Measurements from ENCODE around the genes ARHGAP19, ANKRD2 and C10orf62.

DNA sequence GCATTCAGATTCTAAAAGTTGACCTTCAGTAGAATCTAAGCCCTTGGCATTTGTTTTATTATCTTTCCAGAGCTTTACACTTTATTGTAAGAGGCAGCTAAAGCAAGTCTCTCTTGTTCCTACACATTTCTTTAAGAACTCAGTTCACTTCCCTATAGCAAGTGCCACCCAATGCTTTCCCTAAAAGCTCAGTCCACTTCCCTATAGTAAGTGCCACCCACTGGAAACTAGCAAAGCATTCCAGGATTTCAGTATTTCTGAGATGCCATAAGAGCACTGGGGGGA is 403 bp downstream of the BLNK start:
- PRO-cap, 3 experiments, result no peak in any of the 3 experiments
- RAMPAGE, long total RNA, result no peak

- PRO-cap, 3 experiments, result no peak in any of the 3 experiments
- RAMPAGE, long total RNA, result no peak
- RRBS, 2 experiments, result no CpG with 5 or more reads among the region's 8 CpGs
Measured at GRCh38 chr10:96272230-96273037, 1.1 kb upstream of the BLNK start.

DNA sequence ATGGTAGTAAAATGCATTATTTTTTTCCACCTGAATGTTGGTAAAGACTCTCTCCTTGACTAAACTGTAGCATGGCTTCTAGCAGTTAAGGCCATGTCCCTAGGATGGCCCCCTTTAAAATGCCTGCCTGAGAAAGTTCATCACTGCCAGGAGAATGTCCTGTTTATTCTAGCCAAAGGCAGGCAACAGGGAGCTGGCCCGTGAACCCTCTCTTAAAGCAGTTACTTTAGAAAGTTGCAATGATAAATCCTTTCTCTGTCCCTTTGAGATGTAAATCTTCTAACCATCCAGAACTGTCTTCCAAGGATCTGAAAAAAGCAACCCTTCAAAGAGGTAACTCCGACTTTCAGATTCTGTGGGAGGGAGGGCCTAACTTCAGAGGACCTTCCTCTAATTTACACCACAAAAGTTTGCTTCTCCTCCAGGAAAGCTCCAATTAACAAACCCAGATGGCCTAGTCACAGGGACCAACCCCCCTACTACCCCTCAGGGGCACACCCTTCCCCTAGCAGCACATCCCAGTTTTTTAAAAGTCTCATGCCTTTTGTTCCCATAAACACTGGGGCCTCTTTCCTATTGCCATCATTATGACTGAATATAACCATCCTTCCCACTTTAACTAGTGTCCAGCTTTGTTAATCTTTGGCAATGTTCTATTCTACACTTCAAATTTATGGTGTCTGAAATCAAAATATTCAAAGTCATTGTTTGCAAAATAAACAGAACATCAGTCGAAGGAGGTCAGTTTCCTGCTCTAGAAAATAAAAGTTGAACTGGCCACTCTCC is 5.6 kb downstream of the DNTT start:
- PRO-cap, 3 experiments, result no peak in any of the 3 experiments
- RAMPAGE, long total RNA, result no peak
- RRBS, 2 experiments, result no CpG with 5 or more reads among the region's 3 CpGs

DNA sequence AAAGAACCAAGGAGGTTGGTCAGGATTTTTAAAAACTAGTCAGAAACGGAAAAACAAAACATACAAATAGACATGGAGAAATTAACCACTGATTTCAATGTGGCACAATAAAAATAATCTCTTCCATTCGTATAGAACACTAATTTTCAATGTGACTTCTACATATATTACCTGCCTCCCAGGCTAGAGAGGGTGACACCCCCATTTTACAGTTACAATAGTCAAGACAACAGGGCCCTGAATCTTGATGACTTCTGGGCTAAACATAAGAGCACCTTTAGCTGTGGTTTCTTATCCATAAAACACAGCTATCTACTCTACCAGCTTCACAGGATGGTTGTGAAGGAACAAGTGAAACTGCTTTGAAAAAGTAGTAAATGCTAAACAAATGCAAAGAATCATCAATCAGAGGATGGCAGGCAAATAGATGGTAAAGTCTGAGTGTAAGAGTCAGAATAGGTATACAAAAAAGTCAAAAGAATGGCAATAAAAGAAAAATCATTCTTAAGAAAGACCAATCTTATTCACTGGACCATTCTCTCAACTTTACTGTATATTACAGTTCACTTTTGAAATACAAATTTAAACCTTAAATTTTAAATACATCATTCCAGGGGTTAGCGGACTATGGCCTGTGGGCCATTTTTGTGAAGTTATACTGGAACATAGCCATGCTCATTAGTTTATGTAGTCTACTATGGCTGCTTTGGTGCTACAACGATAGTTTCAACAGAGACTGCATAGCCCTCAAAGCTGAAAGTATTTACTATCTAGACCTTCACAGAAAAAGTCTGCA is 3.7 kb upstream of the TLL2 start:
- PRO-cap, 3 experiments, result no peak in any of the 3 experiments
- RAMPAGE, long total RNA, result no peak
- RRBS, 2 experiments, result no CpG with 5 or more reads among the region's 4 CpGs

DNA sequence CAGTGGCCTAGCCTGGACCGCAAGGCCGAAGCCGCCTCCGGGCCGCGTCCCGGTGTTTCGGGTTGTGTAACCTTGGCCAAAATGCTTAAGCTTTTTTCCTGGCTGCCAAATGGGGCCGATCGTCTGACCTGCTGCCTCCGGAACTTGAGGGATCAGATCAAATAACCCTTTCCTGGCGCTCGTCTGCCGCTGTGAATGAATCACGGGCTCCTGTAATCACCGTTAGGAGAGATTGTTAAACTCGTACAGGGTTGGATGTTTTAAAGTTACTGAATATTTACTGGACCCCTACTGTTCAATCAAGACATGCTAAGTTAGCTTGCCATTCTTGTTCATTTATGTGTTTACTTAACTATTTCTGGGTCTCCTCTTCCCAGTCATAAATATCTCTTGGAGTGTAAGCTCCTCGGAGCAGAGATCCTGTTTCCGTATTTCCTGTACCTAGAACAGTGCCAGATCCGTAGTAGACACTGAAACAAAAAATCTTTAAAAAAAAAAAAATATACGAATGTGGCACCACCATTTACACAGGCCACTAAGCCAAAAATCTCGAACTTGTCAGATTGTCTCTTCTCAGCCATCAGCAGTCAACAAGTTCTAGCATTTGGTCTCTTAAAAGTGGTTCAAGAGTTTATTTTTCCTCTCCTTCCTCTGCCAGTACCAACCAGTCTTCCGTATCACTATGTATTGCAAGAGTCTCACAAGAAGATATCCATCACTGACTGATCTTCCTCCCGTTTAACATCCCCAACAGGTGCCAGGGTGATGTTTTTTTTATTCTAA is 627 bp upstream of the TM9SF3 start:
- PRO-cap, 3 experiments, result peak in 3 of 3 experiments; most common plus-strand start position 172 of the sequence (in 1); most common minus-strand start position 83 of the sequence (in 1)
- RAMPAGE, long total RNA, result no peak
- RRBS, 2 experiments, result 1 to 2% methylated on average over 9 of the region's 24 CpGs

DNA sequence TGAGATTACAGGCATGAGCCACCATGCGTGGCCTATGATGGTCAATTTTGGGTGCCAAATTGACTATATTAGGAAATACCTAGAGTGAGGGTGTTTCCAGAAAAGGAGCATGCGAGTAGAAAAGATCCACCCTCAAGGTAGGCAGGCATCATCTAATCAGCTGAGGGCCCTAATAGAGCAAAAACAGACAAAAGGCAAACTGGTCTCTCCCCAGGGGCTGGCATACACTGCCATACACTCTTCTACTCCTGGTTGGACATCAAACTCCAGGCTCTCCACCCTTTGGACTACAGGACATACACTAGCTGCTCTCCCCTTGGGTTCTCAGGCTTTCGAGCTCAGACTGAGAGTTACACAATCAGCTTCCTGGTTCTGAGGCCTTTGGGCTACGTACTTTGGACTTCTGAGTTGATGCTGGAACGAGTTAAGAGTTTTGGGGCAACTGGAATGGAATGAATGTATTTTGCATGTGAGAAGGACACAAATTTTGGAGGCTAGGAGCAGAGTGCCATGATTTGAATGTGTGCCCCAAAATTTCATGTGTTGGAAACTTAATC is 50.9 kb upstream of the TM9SF3 start:
- PRO-cap, 3 experiments, result no peak in any of the 3 experiments
- RAMPAGE, long total RNA, result no peak
- RRBS, 2 experiments, result no CpG with 5 or more reads among the region's 5 CpGs

- PRO-cap, 3 experiments, result no peak in any of the 3 experiments
- RAMPAGE, long total RNA, result no peak
- RRBS, 2 experiments, result no CpG with 5 or more reads among the region's 10 CpGs
Measured at GRCh38 chr10:96646524-96647329, 59.9 kb upstream of the TM9SF3 start.

- PRO-cap, 3 experiments, result no peak in any of the 3 experiments
- RAMPAGE, long total RNA, result no peak
- RRBS, 2 experiments, result no CpG with 5 or more reads among the region's 6 CpGs
Measured at GRCh38 chr10:96664421-96665149, 55.7 kb downstream of the PIK3AP1 start.

- PRO-cap, 3 experiments, result no peak in any of the 3 experiments
- RAMPAGE, long total RNA, result no peak
- RRBS, 2 experiments, result no CpG with 5 or more reads among the region's 36 CpGs
Measured at GRCh38 chr10:96719116-96720344, 784 bp downstream of the PIK3AP1 start.

GRCh38 chr10:96740664-96741405 is 20.5 kb upstream of the PIK3AP1 start:
- PRO-cap, 3 experiments, result no peak in any of the 3 experiments
- RAMPAGE, long total RNA, result no peak
- RRBS, 2 experiments, result no CpG with 5 or more reads among the region's 9 CpGs

GRCh38 chr10:97016846-97017064 is 169.0 kb downstream of the SLIT1 start:
- PRO-cap, 3 experiments, result no peak in any of the 3 experiments
- RAMPAGE, long total RNA, result no peak
- RRBS, 2 experiments, result no CpG with 5 or more reads among the region's 3 CpGs

GRCh38 chr10:97291775-97292059 is 720 bp downstream of the ARHGAP19 start:
- PRO-cap, 3 experiments, result no peak in any of the 3 experiments
- RAMPAGE, long total RNA, result no peak
- RRBS, 2 experiments, result no CpG with 5 or more reads among the region's 5 CpGs

DNA sequence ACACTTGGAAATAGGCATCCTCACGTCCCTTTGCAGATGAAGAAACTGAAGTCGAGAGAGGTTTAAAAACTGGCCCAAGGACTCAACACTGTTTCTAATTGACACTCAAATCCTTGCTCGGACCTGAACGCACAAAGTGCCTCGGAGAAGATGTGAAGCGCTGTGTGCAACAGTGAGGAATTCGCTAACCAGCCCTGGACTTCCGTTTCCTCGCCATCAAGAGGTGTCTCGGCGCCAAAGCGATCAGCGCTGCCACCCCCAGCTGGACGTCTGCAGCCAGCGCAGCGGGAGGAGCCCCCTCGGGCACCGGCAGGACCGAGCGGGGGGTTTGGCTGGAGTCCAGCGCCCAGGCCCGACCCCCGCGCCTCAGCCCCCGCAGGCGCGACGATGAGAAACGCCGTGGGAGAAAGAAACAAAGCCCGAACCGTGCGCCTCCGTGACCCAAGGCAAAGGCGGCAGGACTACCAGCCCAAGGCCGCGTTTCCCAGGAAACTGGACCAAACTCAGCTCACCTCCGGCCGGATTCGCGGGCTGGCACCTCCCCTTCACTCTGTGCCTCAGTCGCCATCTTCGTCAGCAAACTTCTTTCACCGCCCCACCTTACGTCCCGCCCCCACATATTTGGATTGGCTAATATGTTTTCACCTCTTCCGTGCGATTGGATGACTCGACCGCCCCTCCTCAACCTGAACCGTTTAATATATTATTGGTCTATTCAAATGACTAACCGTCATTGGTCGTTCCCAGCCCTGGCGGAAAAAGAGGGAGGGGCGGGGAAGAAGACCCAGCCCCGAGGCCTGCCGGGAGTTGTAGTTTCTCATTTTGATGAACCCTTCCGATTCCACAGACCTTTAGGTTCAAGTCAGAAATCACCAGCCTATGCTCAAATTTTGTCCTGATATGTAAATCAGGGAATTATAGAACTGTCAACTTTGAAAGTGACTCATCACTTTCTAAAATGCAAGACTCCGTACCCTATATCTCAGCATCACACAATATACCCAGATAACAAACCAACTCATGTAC is at the start of gene ARHGAP19:
TSS of gene ARHGAP19 (minus strand) at position 578 of the 1,026 bp plus-strand sequence.
- PRO-cap, 3 experiments, result peak in 3 of 3 experiments; most common minus-strand start position 554 of the sequence (in 2)
- RAMPAGE, long total RNA, result no peak
- RRBS, 2 experiments, result no CpG with 5 or more reads among the region's 59 CpGs

- PRO-cap, 3 experiments, result no peak in any of the 3 experiments
- RAMPAGE, long total RNA, result no peak
- RRBS, 2 experiments, result no CpG with 5 or more reads among the region's 11 CpGs
Measured at GRCh38 chr10:97479679-97480557, 18.3 kb downstream of the MMS19 start.

DNA sequence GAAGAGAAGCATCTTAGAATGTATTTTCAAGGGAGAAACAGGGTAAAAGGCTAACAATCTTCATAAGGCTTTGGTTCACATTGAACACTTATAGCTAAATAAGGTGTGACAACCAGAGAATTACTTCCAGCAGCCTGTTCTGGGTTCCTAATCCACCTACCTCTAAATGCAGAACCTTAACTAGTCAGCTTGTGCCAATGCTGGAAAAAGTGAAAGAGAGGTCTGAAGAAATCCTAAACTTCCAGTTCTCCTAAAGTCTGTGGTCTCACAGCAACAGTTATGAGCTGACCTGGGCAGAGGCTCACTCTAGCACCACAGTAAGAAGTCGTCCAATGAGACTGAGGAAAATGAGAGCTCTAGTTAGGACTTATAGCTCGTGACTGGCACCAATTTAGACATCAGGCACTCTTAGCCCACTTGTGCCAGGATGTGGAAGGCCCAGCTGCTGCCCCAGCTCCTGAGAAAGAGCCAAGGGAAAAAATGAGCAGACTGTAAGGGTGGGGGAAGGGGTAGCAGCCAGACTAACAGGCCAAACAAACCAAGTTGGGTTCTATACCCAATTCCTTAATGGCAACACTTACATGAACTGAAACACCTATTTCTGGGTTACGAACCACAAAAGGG is 7.7 kb downstream of the MMS19 start:
- PRO-cap, 3 experiments, result peak in 1 of 3 experiments; most common plus-strand start position 398 of the sequence (in 1); most common minus-strand start position 340 of the sequence (in 1)
- RAMPAGE, long total RNA, result no peak
- RRBS, 2 experiments, result no CpG with 5 or more reads among the region's 3 CpGs

GRCh38 chr10:97572145-97572955 is at the start of gene ANKRD2:
Gene ANKRD2 (plus strand): TSS chr10:97572779.
- PRO-cap, 3 experiments, result peak in 2 of 3 experiments; most common plus-strand start chr10:97572779 (in 2); most common minus-strand start chr10:97572556 (in 1)
- RAMPAGE, long total RNA, result no peak
- RRBS, 2 experiments, result no CpG with 5 or more reads among the region's 19 CpGs

GRCh38 chr10:97589297-97589881 is at the start of gene C10orf62:
Gene C10orf62 (plus strand): TSS chr10:97589721.
- PRO-cap, 3 experiments, result no peak in any of the 3 experiments
- RAMPAGE, long total RNA, result no peak
- RRBS, 2 experiments, result no CpG with 5 or more reads among the region's 3 CpGs

DNA sequence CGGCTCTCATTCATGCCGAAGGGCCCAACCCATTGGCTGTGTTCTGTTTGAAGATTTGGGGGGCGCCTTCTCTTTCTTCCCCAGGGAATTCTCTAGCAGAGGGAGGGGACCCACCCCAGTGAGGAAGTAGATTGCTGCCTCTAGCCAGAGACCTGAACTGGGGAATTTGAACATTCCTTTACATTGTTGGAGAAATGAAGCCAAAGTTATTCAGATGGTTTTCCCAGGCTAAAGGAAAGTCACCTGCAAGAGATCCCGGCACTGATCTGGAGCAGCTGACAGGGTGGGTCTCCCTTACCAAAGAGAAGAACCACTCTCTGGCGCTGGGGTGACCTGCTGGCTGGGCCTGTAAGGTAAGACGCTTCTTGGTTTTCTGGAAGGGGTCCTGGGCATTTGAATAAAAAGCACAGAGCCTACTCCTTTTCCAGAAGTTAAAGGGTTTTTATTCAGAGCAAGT is 2.1 kb downstream of the MARVELD1 start:
- PRO-cap, 3 experiments, result no peak in any of the 3 experiments
- RAMPAGE, long total RNA, result no peak
- RRBS, 2 experiments, result no CpG with 5 or more reads among the region's 6 CpGs

DNA sequence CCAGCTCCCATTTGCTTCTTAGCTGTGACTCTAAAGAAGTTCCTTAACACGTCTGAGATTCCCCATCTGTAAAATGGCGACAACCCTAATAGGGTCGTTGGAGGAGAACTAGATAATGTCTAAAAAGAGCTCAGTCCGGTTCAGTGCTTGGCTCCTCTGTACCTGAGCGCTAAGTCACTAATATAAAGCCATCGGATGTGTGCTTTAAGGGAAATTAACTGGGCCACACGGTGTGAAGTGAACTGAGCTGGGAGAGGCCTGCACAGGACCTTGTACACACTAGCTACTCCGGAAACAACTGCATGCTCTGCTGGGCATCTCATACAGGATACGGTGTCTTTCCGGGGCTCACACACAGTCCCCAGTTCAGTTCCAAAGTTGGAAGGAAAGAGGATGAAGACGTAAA is 456 bp upstream of the ZFYVE27 start:
- PRO-cap, 3 experiments, result no peak in any of the 3 experiments
- RAMPAGE, long total RNA, result no peak
- RRBS, 2 experiments, result 56 to 100% methylated on average over 1 to 2 of the region's 11 CpGs

DNA sequence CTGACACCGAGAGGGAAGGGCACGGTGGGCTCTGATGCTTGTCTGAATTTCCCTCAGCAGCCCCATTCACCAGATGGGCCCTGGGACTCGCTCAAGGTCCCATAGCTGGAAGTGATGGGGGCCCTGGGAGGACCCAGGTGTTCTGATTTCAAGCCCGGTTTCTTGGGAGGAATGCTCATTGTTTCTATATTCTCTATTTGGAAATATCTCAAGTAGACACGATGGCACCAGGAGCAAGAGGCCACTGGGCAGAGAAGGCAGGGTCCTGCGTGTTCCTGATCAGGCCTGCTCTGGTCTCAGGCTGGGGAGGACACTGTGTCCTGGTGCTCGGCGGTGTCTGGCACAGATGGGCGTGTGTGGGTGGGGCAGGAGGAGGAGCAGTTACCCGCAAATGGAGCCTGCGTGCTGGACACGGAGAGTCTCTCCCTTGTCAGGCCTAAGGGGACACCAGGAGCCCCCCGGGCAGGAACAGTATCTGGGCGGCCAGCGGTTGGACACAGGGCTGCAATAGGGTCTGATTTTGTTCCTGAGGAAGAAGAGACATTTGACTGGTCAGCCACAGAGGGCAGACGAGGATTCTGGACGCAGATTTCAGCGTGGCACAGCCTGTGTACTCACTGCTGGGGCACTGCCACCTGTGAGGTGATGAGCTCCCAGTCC is 25.9 kb upstream of the GOLGA7B start:
- PRO-cap, 3 experiments, result peak in 2 of 3 experiments; most common plus-strand start position 380 of the sequence (in 1); most common minus-strand start position 292 of the sequence (in 2)
- RAMPAGE, long total RNA, result no peak
- RRBS, 2 experiments, result no CpG with 5 or more reads among the region's 18 CpGs